ENCODE measurements around the gene RPUSD4.

- RRBS = no CpG with 5 or more reads among the region's 7 CpGs
These were observed 11.4 kb downstream of the VSIG10L2 start for GRCh38 chr11:125957127-125957762.

DNA sequence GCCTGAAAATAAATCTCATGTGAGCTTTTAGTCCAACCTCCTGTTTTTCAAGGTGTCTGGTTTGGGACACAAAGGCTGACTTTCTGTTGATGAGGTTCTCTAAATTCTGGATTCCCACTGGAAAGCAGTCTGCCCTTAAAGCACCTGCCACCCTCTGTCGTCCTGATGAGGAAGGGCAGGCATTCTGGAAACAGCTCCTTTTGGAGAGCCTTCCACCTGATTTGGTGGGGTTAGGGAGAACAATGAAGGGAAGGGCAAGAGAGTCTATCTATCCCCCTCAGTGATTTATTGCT lies 1.1 kb downstream of the CDON start:
- RRBS = no CpG with 5 or more reads among the region's 1 CpG

DNA sequence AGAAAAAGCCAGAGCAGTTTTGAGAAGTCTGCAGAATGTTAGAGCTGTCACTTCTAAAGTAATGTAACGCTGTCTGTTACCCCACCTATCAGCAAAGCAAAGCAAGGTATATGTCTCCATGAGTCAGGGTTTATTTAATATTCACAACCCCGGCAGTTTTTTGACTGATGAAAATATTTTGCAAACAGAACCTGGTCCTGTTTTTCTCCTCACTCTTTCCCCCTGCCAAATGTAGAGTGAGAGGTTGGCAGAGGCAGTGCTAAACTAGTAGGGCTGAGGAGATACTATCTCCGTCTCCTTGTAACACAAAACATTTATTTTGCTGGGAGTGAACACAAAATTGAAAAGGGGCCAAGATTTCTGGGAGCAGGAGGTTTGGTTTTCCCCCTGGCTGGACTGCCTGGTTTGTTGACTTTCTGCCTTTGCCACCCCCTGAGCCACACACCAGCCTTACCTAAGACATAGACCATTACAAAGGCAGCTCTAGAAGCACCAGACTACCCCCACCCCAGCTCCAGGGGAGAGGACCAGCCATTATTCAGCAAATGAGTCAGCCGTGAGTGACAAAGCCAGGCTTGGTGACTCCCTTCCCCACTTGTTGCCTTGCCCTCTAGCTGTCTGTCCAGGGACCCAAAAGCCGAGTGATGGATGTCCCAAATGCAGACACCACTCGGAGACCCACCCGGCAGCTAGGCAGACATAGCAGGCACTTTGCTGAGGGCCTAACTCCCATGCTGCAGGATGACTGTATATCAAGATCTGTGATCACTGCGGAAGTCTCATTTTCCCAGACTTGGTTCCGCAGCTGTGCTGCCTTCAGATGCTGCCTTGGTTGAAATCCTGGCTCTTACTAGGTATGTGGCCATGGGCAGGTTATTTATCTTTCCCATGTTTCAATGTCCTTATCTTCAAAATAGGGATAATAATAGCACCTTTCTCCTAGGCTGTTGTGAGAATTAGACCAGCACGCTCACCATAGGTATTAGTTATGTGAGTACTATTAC lies 17.6 kb upstream of the CDON start:
- RRBS = no CpG with 5 or more reads among the region's 10 CpGs

DNA sequence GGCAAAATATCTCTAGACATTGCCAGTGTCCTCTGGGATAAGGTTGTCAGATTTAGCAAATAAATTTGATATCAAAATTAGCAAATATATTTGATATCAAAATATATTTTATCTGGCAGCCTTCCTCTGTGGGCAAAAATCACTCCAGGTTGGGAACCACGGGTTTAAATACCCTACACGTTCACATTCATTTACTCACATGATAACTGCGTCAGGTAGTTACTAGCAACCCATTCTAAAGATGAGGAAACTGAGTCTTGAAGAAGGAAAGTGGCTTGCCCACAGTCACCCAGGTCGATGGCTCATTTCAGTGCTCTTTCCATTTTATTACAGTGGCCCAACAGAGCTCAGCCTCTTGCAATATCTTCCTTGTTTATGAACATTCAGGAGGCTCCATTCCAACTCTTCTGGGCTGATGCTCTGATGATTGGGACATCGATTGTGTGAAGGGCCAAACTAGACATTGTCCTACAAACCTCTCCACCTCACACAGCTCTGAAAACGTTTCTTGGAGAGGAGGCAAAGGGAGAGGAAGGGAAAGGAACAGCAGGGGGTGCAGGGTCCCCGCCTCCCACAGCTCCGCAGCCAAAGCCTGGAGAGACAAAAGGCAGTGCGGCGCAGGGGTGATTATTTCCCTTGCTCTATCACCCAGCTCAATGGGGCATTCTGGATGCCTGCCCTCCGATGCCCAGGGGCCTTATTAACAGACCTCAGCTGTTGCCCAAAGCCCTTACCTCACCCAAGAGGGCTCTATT lies 19.4 kb upstream of the CDON start:
- RRBS = no CpG with 5 or more reads among the region's 11 CpGs

GRCh38 chr11:126089016-126089491 lies 26.4 kb upstream of the CDON start:
- RRBS = no CpG with 5 or more reads among the region's 2 CpGs

DNA sequence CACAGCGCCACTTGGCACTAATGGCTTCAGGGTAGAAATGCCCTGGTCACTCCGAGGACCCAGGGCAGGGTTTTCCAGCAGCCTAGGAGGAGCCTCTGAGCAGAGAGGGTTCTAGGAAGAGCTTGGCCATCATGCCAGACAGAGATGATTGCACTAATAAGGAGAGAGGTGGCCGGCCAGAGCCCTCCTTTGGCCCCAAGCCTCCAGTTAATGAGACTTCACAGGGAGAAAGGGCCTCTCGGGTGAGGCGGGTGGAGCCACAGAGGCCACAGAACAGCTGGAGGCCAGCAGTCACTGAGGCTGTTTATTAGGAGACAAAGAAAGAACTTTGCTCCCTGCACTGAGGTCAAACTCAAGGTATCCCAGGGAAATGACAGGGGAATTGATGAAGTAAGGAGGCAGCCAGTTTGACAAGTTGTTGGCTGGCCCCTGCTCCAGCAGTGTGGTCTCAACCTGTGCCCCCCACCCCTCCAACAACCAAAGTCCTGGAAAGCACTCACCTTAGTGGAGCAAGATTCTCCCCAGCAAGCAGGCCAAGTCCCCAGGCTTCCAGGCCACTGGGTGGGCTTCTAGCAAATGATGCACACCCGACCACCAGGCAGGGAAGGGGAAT lies 53.4 kb downstream of the RPUSD4 start:
- RRBS = no CpG with 5 or more reads among the region's 6 CpGs

- RRBS = 1% methylated on average over 10 of the region's 69 CpGs
These were observed at the start of gene RPUSD4 for GRCh38 chr11:126210701-126211883. Gene RPUSD4 (minus strand): TSS chr11:126211650.

DNA sequence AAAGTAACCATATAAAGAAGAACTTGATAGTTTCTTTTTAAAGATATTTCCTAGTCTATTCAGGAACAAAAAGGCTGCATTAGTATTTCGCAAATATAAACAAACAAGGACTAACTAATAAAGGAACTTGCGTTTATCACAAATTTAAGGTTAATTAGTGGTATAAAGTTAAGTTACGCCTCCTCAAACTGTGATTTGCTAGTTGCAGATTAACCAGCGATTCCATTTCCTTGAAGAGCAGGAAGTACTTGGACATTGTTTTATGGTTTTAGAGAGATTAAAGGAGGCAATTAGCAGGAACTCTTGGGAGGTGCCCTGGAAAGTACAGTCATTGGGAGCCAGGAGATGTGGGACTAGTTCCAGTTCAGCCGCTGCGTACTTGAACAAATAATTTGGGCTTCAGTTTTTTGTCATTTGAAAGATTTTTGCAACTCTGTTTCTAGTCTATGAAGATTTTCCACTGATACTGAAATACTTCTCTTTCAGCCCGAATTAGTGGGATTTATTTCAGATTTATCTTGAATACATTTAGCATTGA lies 3.2 kb downstream of the FAM118B start:
- RRBS = no CpG with 5 or more reads among the region's 7 CpGs

DNA sequence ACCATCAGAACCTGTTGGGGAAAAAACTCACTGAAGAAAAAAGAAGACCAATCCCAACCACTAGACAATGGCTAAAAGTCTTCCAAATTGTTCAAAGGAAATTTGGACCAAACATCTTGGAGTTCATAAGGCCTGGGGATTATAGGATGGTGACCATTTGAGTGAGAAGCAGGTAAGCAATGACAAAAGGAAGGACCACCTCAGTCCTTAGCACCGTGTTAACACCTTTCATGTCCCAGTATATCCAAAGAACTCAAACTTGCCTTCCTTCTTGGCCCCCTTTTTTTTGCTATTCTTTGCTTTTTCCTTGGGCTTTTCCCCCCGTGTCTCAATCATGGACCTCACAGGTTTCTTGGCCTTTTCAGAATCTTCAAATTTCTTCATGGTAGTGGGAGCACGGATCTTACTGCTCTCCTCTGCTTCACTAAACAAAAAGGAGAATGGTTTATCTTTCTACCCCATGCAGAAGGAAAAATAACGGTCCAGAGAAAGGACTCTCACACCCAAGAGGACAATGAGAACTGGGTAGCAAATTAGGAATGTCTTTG lies 1.7 kb downstream of the SRPRA start:
- RRBS = no CpG with 5 or more reads among the region's 4 CpGs

DNA sequence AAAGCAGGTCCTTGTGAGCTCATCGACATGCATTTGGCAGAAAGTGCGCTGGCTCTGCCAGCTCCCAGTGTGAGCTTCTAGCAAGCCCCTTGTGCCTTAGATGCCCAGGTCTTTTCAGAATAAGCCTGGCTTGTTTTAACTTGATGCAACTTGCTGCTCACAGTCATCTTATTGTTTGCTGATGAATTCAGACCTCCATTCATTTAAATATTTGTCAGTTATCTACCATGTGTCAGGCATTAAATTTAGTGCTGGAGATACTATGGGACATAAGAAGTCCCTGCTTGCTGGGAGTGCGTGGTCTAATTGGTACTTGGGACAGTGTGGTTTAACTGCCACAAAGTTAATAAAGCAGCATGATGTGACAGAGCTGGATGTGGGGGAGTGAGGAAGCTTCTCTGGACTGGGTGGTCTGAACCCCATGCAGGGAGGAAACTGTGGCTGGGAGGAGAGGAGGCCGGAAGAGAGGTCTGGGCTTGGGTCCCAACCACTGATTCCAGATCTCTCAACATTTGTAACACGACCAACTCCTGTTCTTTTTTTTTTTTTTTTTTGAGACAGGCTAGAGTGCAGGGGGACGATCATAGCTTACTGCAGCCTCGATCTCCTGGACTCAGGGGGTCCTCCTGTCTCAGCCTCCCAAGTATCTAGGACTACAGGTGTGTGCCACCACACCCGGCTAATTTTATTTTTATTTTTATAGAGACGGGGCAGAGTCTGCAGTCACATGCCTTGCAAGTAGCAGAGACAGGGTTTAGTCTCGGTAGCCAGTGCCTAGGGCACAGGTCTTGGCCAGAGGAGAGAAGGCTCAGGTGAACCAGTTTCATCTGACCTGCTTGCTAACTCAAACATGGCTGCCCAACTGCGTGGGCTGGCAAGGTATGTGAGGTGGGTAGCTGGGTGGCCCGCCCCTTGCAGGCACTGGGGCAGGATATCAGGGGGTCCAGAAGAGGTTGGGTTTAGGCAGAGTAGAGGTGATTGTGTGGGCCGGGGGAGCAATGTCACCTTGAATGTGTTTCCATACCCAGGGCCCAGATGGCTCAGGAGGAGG lies 37.3 kb downstream of the ST3GAL4 start:
- RRBS = no CpG with 5 or more reads among the region's 13 CpGs

- RRBS = no CpG with 5 or more reads among the region's 8 CpGs
These were observed 77.9 kb downstream of the KIRREL3 start for GRCh38 chr11:126922524-126923139.

DNA sequence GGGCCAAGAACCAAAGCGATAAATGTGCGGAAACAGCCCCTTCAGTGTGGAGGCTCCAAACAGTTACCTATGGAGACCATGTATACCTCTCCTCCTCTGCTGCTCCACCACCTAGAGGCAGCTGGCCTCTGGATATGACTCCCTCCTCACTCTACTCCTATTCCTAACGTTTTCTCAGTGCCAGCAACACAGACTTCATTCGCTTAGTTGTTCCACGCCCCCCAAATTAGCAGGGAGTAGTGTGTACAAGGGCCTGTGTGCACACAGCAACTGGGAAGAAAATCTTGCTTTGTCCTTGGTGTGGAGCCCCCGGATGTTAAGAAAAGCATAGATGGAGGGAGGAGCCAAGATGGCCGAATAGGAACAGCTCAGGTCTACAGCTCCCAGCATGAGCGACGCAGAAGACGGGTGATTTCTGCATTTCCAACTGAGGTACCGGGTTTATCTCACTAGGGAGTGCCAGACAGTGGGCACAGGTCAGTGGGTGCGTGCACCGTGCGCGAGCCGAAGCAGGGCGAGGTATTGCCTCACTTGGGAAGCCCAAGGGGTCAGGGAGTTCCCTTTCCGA lies 362.3 kb upstream of the KIRREL3 start:
- RRBS = no CpG with 5 or more reads among the region's 18 CpGs

- RRBS = no CpG with 5 or more reads among the region's 4 CpGs
These were observed 551.4 kb downstream of the ETS1 start for GRCh38 chr11:128036041-128036334.

DNA sequence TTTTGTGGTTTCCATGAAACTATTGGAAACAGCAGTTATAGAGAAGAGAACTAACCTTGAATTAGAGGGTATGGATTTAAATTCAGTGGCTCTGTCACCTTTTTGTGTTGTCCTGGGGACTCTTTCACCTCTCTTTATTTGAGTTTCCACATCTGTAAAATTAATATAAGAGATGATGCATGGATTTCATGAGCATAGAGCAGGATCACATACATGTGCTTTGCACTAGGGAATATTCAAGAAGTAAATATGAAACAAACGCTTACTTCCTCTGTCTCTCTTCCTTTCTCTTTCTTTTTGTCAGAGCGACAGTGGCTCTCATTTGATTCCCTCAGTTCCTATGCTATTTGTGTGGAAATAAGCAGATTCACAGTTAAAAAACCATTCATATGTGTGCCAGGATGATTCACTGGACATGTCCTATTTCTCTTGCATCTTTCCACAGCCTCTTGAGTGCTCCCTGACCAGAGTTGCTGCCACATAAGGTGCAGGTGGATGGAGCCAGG lies 533.1 kb downstream of the ETS1 start:
- RRBS = no CpG with 5 or more reads among the region's 2 CpGs

GRCh38 chr11:128210441-128211035 lies 376.8 kb downstream of the ETS1 start:
- RRBS = no CpG with 5 or more reads among the region's 1 CpG

DNA sequence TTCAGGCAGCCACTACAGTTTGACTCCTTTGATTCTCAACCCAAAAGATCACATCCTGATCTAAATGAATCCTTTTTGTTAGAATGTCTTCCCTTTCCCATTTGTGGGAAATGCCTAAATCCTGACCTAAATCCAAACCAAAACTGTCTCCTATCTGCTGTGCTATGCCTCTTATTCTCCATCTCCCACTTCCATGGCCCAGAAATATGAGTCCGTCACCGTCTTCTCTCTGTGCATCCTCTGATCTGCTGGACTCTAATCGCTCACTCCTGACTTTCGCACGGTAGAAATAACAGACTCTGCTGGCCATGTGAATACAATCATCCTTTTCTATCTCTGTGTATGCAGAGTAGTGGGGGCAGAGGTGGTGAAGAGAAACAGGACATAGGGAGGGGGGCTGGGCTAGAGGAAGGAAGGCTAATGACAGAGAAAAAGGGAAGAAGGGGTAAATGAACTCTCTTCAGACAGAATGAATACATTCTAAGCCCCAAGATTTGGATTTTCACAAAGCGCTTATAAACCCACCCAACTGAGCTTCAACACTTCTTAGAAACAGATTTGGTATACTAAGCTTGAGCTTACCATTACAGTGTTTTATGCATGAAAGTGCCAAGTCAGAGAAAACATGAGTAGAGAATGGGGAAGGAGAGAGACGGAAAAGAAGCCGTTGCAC lies 324.9 kb downstream of the ETS1 start:
- RRBS = no CpG with 5 or more reads among the region's 8 CpGs

GRCh38 chr11:128323375-128323837 lies 264.0 kb downstream of the ETS1 start:
- RRBS = no CpG with 5 or more reads among the region's 2 CpGs

- RRBS = no CpG with 5 or more reads among the region's 5 CpGs
These were observed 171.8 kb downstream of the ETS1 start for GRCh38 chr11:128415466-128415998.

DNA sequence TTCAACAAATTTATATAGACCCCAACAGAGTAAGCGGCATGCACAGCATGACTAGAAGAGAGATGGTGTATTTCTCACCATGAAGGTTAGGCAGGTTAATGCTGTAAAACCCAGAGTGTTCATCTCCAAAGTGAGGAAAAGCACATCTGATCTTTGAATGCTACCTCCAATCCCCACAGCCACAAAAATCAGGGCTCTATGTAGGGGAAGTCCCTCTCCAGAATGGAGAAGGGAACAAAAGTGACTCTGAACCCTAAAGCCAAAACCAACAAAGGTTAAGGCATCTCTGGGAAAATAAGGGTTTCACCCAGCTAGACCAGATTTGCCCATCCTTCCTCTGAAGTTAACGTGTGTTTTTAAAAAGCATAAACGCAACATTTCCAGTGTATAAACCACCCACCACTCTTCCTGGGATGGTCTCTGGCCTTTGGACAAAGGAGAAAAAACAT lies 128.1 kb downstream of the ETS1 start:
- RRBS = no CpG with 5 or more reads among the region's 3 CpGs

- RRBS = no CpG with 5 or more reads among the region's 4 CpGs
These were observed 118.2 kb downstream of the ETS1 start for GRCh38 chr11:128469146-128469608.